Zone of skin (tissue), 1 donor: Measurements from ENCODE around the genes UXT, ZNF81, SPACA5 and SSX4.

DNA sequence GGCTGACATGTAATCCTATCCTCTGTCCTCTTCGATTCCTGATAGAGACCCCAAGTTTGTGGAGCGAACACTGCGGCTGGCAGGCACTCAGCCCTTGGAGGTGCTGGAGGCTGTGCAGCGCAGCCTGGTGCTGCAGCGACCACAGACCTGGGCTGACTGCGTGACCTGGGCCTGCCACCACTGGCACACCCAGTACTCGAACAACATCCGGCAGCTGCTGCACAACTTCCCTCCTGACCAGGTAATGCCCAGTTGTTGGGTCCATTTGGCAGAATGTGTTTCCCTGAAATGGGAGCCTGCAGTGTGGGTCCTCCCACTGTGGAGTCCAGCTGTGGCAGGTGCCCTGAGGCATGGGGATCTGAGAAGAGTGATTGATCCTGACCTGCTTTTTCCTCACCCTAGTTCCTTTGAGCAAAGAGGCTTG lies 8.6 kb upstream of the CDK16 start:
- RRBS, result no CpG with 5 or more reads among the region's 8 CpGs

DNA sequence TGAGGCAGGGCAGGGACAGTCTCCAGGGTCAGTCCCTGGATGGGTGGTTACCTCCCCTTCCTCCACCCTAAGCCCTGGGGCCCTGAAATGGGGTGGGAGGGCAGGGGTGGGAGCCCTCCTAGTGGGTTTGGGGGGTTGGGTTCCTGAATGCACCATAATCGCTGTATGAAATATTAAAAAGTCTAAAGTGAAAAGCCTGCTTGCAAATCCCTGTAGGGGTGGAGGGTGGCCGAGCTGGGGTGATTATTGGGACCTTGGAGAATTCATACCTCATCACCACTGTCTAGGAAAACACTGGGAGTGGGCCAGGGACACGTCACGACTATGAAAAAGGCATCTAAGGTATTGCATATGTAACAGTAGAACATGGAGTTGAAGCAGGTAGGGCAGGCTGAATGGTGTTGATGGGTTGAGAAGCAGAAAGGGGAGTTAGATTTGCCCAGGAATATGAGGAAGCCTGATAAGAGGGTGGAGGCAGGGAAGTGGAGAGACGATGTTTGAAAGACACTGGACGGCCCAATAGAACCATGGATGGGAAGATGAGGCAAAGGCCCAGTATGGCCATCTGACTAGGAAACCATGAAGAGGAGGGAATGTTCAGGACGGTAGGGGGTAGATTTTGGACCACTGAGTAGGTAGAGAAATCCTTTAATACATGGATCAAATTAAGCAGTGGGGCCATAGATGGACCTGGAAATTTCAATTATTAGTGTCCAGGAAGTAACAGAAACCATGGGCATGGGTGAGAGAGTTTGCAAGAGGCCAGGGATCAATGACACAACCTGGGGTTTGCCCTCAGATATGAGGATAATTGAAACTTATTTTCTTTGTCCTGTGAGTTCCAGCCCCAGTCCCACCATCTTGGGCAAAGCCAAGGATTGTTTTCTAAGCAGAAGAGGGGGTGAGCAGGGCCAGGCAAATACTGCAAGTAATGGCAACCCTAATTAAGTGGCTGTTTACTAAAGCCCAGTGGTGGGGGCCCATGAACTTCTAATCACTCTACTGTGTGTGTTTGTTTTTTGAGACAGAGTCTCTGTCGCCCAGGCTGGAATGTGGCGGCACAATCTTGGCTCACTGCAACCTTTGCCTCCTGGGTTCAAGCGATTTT lies 2.7 kb upstream of the USP11 start:
- RRBS, result no CpG with 5 or more reads among the region's 10 CpGs

- RRBS, result 16% methylated on average over 8 of the region's 63 CpGs
These were observed 636 bp downstream of the USP11 start for GRCh38 chrX:47233202-47234088.

- RRBS, result 7% methylated on average over 6 of the region's 76 CpGs
These were observed at the start of gene UXT for GRCh38 chrX:47658237-47659747. Gene UXT (minus strand): TSS chrX:47659180.

DNA sequence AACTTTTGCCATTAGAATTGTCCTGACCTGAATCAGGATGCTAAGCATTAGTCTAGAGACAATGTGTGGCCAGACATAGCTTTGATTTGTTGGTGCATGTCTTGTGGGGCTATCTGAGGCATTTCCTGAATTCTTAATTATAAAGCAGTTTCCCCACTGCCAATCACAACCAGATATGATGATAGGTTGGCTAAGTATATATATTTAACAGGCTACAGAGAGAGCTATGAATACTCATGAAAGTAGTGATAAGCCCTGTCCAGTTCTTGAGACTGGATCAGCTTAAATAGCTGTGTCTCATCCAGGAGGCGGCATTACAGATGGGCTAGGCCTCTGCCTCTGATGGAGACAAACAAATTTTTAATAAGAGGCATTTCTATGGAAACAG lies 37.8 kb upstream of the ZNF81 start:
- RRBS, result no CpG with 5 or more reads among the region's 1 CpG

DNA sequence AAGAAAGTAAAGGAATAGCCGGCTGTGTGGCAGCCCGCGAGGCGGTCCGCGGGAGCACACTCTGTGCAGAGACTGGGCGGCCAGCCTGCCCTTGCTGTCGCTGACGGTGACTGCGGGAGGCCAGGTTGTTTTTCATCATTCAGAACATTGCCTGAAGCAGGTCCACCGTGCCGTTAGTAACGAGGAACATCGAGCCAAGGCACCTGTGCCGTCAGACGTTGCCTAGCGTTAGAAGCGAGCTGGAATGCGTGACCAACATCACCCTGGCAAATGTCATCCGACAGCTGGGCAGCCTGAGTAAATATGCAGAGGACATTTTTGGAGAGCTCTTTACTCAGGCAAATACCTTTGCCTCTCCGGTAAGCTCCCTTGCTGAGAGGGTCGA lies 33.6 kb upstream of the ZNF81 start:
- RRBS, result no CpG with 5 or more reads among the region's 22 CpGs

GRCh38 chrX:47836029-47837162 lies at the start of gene ZNF81:
Gene ZNF81 (plus strand): TSS chrX:47836902.
- RRBS, result 14% methylated on average over 4 of the region's 43 CpGs

- RRBS, result no CpG with 5 or more reads among the region's 5 CpGs
These were observed at the start of gene SPACA5 for GRCh38 chrX:48006827-48007191. Gene SPACA5 (plus strand): TSS chrX:48006988.

GRCh38 chrX:48045670-48046352 lies 25.6 kb downstream of the ZNF630 start:
- RRBS, result no CpG with 5 or more reads among the region's 8 CpGs

- RRBS, result no CpG with 5 or more reads among the region's 3 CpGs
These were observed 14.7 kb upstream of the ZNF630 start for GRCh38 chrX:48085944-48086755.

- RRBS, result no CpG with 5 or more reads among the region's 16 CpGs
These were observed at the start of gene SSX4 for GRCh38 chrX:48383269-48383684. Gene SSX4 (plus strand): TSS chrX:48383539.

DNA sequence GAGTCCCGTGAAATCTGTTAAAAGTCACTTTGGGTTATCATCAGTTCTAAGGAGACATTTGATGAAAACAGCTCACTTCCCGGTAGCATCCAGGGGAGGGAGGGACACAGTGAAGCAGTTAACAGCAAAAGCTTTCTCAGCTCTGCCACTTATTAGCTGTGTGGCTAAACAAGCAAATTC lies 2.9 kb upstream of the FTSJ1 start:
- RRBS, result no CpG with 5 or more reads among the region's 2 CpGs

DNA sequence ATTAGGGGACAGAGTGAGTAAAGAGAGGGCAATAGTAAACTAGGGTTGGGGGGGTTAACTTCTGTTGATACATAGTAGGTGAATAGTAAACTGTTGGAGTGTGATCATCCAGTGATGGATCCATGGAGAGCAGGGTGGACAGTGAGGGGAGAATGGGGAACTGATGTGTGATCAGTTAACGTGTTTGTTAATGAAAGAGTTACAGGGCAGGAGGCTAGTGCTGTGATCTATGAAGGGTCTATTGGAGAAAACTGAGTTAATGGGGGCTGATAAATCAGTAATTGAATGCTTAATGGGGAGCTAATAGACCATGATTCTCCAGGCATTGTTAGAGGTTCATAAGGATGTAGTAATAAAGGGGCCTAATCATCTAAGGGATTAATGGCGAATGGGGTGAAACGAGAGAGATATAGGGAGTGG lies 1.1 kb downstream of the FTSJ1 start:
- RRBS, result no CpG with 5 or more reads among the region's 3 CpGs

- RRBS, result no CpG with 5 or more reads among the region's 2 CpGs
These were observed 874 bp upstream of the EBP start for GRCh38 chrX:48520606-48521262.

DNA sequence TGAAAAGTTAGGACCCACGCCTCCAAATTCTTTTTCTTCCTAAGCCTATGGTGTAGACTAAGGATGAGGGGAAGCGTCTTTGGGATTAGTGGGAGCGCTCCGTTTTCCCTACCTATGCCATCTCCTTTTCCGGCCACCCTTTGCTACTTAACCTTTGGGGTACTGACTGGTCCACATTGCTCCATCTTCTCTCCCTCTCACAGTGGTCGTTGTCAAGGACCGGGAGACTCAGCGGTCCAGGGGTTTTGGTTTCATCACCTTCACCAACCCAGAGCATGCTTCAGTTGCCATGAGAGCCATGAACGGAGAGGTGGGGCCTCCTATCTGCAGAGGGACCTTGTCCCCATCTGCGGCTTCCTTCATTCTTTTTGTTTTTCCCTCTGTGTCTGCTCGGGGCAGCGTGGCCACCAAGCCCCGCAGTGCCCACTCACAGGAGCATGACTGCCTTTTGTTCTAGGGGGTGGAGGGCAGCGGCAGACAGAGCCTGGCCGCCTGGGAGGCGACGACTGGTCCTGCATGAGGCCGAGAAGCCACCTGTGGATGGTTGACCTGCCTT lies 1.2 kb downstream of the RBM3 start:
- RRBS, result 32% methylated on average over 3 of the region's 18 CpGs

- RRBS, result no CpG with 5 or more reads among the region's 2 CpGs
These were observed 3.2 kb upstream of the WAS start for GRCh38 chrX:48680352-48680861.

DNA sequence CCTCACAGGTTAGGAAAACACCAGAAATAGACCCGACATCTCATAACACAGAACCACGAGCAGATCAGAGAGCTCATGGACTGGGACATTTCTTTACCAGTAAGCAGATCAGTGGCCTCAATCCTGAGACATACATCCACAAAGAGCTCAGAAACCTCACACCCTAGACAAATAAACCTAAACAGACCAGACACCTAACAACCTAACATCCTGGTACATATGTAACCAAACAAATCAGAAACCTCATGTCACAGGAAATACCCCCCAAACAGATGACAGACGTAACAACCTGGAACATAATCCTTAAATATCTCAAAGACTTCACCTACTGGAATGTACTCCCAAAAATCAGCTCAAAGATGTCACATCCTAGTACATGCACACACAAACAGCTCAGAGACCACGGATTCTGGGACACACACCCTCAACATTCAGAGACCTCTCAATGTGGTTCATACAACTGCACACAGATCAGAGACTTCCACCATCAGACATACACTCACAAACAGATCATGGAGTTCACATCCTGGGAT lies 24.4 kb downstream of the SUV39H1 start:
- RRBS, result no CpG with 5 or more reads among the region's 4 CpGs

- RRBS, result 9% methylated on average over 11 of the region's 46 CpGs
These were observed 520 bp downstream of the TIMM17B start for GRCh38 chrX:48896851-48897645.

GRCh38 chrX:48910863-48911517 lies 456 bp downstream of the SLC35A2 start:
- RRBS, result no CpG with 5 or more reads among the region's 21 CpGs

DNA sequence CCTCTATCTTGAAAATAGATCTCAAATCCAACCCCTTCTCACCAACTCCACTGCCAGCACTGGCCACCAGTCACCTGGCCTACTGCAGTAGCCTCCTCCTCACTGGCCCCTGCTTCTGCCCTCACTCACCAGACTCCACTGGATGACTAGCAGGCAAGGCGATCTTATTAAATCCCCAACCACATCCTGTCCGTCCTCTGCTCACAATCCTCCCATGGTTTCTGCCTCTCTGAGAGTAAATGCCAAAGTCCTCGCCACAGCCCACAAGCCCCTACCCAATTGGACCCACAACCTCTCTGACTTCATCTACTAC lies 5.4 kb upstream of the PIM2 start:
- RRBS, result no CpG with 5 or more reads among the region's 3 CpGs